Colon Carcinoma Metastatic in the Lung (tissue), 2 donors: ENCODE results near the genes CFAP36, PNPT1, EFEMP1 and FANCL.

DNA sequence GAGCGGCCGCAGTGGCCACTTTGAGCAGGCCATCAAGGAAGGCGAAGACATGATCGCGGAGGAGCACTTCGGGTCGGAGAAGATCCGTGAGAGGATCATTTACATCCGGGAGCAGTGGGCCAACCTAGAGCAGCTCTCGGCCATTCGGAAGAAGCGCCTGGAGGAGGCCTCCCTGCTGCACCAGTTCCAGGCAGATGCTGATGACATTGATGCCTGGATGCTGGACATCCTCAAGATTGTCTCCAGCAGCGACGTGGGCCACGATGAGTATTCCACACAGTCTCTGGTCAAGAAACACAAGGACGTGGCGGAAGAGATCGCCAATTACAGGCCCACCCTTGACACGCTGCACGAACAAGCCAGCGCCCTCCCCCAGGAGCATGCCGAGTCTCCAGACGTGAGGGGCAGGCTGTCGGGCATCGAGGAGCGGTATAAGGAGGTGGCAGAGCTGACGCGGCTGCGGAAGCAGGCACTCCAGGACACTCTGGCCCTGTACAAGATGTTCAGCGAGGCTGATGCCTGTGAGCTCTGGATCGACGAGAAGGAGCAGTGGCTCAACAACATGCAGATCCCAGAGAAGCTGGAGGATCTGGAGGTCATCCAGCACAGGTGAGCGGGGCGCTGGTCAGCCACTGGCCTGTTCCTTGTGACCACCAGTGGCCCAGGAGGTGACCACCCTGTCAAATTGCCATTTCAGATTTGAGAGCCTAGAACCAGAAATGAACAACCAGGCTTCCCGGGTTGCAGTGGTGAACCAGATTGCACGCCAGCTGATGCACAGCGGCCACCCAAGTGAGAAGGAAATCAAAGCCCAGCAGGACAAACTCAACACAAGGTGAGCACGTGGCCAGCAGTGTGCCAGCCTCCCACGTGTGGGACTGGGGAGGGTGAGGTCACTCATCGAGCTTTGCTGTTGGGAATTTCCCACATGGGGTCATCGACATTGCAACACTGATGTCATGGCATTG is 94.0 kb upstream of the EML6 start:
- PRO-cap, 2 experiments = no peak in any of the 2 experiments

DNA sequence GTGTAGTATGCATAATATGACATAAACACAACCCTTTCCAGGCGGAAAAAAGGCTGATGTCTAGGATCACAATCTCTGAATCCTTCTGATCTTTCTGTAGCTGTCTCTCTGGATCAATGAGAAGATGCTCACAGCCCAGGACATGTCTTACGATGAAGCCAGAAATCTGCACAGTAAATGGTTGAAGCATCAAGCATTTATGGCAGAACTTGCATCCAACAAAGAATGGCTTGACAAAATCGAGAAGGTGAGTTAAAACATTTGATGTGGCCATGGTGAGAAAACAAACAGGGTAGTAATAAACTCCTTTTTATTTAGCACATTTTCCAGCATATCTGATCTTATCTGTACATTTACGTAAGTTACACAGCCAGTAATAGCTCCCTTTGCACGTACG is 80.6 kb upstream of the EML6 start:
- PRO-cap, 2 experiments = no peak in any of the 2 experiments

- PRO-cap, 2 experiments = no peak in any of the 2 experiments
These were observed 1.2 kb downstream of the EML6 start for GRCh38 chr2:54724441-54725256.

DNA sequence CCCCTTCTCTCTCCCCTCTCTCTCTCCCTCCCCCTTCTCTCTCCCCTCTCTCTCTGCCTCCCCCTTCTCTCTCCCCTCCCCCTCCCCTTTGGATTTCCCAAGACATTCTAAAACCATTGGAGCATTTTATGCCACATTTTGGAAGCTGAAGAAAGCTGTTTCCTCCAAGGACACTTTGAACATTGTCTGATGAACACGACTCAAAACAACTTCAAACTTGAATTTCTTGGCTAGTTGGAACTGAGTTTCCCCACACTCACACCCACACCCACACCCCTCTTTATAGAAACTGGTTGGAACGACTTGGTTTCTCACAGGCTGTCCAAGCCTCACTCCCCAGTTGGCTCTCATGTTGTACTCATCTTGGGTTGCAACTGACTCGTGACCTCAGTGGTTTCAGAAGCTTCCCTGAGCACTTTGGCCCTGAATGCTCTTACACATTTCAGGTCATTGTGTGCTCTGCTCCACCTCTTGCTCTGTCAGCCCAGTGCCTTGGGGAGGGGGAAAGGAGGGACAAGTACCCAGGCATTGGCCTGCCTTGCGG is 105.0 kb downstream of the RTN4 start:
- PRO-cap, 2 experiments = no peak in any of the 2 experiments

- PRO-cap, 2 experiments = no peak in any of the 2 experiments
These were observed 104.3 kb downstream of the RTN4 start for GRCh38 chr2:54945773-54946615.

- PRO-cap, 2 experiments = no peak in any of the 2 experiments
These were observed 84.3 kb downstream of the RTN4 start for GRCh38 chr2:54965803-54966586.

GRCh38 chr2:54966822-54967894 is 83.1 kb downstream of the RTN4 start:
- PRO-cap, 2 experiments = no peak in any of the 2 experiments

DNA sequence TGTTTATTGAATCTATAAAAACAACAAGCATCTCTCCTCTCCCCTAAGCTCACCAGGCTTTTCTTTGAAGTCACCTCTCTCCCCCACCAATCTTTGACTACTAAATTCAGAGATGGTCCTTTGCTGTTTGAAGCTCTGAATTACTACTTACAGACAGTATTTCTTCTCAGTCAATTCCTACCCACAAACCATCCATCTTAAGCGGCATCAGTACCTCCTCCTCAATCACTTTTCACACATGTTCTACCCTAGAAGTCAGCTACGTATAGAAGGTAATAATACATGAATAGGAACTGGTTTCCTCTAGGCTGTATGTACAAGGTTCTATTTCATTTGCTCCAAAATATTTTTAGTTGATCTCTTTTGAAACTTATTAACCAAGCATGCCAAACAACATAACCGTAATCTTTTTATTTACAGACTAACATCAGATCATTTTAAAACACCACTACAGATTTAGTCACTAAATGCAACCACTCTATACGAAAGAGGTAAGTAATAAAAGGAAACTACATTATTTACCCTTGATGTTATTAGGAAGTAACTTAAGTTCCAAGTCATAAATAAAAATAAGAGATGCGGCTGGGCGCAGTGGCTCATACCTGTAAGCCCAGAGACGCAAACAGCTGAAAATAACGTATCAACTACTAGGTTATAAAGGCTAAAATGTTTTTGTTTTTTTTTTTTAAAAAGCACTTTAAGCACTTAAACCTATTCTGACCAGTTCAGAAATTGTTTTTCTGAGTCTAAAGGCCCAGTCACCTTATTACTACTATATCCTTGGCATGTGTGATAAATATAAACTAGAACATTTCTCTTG is 69.4 kb downstream of the RTN4 start:
- PRO-cap, 2 experiments = no peak in any of the 2 experiments

- PRO-cap, 2 experiments = no peak in any of the 2 experiments
These were observed 38.4 kb downstream of the RTN4 start for GRCh38 chr2:55011695-55012346.

DNA sequence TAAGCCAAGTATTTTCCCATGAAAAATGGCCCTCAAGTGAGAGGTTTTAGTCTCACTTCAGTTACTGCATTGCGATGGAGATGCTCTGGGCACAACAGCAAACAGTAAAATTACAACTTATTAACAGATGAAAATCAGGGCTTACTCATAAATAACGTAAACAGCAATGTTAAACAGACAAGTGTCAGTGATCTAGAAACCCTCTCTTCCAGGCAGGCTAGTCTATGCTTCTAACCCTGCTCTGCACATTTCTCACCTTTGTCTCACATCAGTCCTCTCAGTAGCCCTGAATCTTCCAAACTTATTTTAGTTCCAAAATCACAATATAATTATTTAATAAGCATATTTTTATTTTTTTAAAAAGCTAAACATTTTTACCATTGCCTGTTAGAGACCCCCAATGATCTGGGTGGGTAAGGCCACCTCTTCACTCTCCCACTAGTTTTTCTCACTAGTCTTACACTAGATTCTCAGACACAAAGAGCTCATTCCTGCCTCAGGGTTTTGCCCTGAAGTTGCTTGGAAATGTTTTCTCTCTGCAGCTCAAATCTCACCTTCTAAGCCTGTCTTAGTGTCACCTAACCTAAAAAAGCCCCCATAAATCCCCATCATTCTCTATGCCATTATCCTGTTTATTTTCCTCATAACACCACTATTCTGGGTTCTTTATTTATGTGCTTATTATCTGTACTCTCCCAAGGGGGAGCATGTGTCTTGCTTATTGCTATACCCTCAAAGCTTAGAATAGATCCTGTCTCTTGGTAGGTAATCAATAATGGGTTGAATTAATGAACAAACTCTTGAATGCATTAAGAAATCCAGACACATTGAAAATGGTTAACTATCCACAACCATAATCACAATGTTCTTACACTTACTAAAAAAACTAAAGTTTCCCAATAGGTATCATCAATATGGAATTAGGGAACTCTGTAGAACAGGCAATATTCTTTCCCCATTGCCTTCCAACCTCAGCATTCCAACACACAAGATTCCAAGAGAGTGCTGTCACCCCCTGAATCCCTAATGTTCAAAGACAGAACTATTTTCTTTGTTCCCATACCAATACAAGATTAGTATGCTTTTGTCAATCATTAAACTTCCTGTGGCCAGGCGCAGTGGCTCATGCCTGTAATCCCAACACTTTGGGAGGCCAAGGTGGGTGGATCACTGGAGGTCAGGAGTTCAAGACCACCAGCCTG is 3.9 kb downstream of the RTN4 start:
- PRO-cap, 2 experiments = no peak in any of the 2 experiments

- PRO-cap, 2 experiments = peak in 2 of 2 experiments; most common plus-strand start chr2:55049044 (in 1); most common minus-strand start chr2:55049086 (in 1)
These were observed 1.3 kb downstream of the RTN4 start for GRCh38 chr2:55048866-55049351.

DNA sequence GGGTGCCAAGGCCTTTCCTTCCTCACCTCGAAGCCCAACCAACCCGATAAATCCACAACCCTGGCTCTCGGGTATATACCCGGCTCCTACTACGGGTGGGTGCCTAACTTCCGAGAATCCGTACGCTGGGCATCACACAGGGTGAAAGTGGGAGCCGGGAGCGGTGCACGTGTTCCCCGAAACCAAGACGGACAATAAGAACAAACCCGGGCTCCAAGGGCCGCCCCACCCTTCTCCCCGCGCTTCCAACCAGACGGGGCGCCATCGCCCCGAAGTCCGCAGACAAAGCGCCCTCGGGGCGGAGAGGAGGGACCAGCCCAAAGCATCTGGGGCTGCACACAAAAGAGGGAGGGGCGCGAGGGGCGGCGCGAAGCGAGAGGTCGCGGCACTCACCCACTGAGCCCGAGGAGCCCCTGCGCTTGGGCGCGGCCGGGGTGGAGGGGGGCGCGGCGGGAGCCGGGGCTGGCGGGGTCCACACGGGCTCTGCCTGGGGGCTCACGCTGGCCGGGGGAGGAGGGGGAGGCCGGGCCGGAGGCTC is 830 bp downstream of the RTN4 start:
- PRO-cap, 2 experiments = peak in 2 of 2 experiments; most common plus-strand start position 396 of the sequence (in 2); most common minus-strand start position 193 of the sequence (in 2)

DNA sequence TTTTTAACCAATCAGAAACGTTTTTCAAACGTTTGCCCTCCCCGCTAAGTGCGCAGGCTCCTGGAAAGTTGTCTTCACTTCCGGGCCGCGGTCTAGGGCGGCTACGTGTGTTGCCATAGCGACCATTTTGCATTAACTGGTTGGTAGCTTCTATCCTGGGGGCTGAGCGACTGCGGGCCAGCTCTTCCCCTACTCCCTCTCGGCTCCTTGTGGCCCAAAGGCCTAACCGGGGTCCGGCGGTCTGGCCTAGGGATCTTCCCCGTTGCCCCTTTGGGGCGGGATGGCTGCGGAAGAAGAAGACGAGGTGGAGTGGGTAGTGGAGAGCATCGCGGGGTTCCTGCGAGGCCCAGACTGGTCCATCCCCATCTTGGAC is at the start of gene CFAP36:
TSS of gene CFAP36 (plus strand) at position 197 of the 373 bp plus-strand sequence.
- PRO-cap, 2 experiments = peak in 2 of 2 experiments; most common plus-strand start position 77 of the sequence (in 1)

DNA sequence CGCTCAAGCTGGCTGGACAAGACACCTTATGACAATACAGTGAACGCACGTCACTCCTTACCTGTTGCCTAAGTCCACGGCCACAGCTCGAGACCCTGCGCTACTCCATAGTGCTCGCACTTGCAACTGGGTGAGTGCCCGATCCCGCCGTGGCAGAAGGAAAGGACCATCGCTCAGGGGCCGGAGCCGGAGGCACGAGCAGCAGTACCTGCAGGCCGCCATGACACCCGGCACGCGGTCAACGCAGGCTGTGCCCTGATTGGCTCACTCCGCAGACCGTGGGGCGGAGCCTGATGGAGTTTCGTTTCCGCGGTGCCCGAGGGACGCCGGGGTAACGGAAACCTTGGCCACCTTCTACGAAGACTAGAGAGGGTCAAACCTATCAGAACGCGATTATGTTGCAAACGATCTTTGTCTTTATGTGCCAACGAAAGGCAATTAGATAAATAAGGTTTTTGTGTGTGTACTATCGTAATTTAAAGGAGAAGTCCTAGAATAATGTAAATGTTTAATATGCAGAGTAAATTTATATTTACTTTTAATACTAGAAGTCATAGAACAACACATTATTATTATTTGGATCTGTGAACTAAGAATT is at the start of gene PNPT1:
TSS of gene PNPT1 (minus strand) at position 243 of the 598 bp plus-strand sequence.
- PRO-cap, 2 experiments = peak in 2 of 2 experiments; most common minus-strand start position 234 of the sequence (in 2)

DNA sequence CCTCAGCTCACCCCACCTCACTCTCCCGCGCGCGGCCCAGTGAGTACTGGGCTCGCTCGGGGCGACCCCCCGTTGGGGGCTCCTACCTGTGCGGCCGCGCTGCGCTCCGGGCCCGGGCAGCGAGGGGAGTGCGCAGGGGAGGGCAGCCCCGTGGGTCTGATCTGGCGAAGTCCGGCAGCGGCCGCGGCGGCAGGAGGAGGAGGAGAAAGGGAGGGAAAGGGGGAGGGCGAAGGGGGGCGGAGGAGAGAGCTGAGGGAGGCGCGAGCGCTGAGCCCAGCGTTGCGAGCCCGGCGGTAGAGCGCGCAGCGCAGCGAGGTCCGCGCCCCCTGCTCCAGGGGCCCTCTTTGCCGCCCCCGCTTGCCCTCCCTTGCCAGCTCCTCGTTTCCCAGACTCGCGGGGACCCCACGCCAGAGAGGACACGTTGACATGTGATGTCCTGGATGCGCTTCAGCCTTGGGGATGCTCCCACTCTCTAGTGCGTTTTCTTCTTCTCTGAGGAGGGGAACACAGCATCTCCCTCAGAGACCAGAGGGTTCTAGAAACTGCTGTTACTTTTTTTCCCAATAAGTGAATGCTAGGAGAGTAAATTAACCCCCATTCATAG is at the start of gene EFEMP1:
TSS of gene EFEMP1 (minus strand) at position 158 of the 604 bp plus-strand sequence.
- PRO-cap, 2 experiments = peak in 2 of 2 experiments; most common plus-strand start position 276 of the sequence (in 1); most common minus-strand start position 173 of the sequence (in 2)

DNA sequence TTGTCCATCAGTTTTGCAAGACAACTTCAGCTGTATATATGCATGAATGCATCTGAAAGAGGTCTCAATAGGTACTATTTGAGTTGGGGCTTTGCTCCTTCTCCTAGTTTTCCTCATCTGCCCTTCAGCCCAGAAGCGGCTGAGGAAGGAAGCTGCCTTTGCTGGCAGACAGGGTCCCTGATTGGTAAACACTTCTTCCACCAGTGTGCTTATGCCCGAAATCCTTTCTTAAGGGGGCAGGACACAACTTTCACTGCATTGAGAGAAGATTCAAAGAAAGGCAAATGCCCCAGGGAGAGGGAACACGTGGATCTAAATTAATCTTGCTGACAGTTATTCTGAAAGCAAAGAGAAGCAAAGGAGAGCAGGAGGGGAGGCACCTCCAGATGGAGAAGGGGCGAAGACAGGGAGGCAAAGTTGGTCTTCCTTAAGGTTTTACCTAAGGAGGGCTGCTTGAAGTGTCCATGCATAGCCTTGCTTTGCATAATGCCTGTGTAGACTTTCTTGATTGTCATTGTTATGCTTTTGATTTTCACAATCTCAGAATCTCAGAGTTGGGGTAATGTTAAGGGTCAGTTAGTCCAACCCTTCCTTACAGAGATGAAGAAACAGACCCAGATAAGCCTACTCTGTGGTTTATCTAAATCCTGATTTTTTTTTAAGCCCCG is 92.2 kb upstream of the EFEMP1 start:
- PRO-cap, 2 experiments = no peak in any of the 2 experiments

DNA sequence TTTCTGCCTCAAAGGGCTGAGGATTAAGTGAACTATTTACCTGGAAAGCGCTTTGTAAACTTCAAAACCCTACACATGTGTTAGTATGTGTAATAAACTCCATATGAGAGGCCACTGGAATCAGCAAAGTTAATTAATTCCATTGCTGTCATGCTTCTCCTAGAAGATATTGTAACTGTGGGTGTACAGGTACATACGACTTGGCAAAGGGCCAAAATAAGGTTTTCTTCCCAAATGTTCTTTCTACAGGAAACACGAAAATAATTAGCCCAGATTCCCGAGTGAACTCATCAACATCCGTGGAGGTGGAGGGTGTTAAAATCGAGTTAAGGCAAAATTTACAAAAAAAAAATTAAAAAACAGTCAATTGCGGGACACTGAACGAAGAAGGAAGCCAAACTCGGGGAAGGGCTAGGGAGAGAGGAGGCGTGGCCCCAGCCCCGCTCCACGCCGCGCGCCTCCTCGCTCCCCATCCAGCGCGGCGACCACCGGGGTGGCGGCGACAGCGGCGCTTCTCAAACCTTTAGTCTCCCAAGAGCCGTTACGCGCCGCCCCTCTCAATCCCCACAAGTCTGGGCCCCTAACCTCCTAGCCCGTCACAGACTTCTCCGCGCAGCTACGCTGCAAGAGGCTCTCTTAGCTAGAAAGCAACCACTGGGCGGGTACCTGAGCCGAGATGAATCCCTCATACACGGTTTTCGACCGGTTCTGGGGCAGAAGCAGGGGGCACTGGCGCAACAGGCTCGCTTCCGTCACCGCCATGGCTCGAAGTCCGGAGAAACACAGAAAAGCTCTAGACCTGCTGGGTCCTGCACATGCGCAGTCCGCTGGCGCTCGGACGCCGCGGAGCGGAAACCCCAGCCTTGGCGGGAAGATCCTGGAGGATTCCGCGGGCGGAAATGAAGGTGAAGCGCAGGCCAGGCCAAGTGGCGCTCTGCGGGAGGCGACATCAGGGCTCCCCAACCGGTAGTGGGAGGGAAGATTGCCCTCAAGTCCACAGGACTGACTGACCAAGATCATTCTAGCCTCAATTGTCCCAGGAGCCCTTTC is at the start of gene FANCL:
TSS of gene FANCL (minus strand) at position 774 of the 1,050 bp plus-strand sequence.
- PRO-cap, 2 experiments = peak in 2 of 2 experiments; most common plus-strand start position 884 of the sequence (in 2); most common minus-strand start position 767 of the sequence (in 2)

DNA sequence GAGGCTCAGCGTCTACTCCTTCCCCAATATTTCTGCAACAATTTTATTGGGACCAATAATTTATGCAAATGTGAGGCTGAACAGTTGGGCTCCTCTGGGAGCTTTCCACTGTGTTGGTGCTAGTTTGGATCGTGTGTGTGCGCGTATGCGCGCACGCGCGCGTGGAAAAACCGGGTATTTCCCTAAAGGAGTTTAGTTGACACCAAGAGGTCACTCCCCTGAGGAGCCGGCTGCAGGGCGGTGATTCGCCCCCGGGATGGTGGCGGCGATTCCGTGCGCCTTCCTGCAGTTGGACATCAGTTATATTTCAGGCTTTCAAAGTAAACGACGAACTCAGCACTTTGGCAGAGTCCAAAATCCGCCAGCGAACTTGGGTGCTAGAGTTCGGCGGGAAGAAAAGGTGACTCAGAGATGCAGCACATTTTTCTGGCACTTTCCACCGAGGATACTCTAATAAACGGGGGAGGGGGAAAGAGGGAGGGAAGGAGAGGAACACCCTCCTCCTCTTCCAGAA is 186.5 kb upstream of the FANCL start:
- PRO-cap, 2 experiments = no peak in any of the 2 experiments

GRCh38 chr2:60053670-60053989 is 499.8 kb downstream of the BCL11A start:
- PRO-cap, 2 experiments = no peak in any of the 2 experiments

DNA sequence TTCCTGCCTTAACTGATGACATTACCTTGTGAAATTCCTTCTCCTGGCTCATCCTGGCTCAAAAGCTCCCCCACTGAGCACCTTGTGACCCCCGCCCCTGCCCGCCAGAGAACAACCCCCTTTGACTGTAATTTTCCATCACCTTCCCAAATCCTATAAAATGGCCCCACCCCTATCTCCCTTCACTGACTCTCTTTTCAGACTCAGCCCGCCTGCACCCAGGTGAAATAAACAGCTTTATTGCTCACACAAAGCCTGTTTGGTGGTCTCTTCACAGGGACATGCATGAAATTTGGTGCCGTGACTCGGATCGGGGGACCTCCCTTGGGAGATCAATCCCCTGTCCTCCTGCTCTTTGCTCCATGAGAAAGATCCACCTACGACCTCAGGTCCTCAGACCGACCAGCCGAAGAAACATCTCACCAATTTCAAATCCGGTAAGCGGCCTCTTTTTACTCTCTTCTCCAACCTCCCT is 135.9 kb downstream of the BCL11A start:
- PRO-cap, 2 experiments = no peak in any of the 2 experiments